ENCODE results near the genes SGO2, CASP8 and FLACC1.

DNA sequence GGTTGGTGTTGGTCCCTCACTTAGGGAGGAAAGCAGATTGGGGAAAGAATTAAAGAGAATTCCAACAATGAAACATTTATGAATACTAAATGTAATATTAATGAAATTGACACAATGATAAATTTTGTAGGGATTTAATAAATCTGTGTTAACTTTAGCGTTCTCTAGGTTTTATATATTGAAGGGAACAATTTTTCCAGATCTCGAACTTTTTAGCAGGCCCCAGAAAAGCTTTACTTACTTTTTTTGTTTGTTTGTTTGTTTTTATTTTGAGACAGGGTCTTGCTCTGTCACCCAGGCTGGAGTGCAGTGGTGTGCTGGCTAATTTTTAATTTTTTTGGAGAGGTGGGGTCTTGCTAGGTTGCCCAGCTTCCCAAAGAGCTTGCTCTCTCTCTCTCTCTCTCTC lies 31.4 kb upstream of the SATB2 start:
- PRO-cap, result no peak
- RAMPAGE, long total RNA, 4 experiments, result no peak in any of the 4 experiments

DNA sequence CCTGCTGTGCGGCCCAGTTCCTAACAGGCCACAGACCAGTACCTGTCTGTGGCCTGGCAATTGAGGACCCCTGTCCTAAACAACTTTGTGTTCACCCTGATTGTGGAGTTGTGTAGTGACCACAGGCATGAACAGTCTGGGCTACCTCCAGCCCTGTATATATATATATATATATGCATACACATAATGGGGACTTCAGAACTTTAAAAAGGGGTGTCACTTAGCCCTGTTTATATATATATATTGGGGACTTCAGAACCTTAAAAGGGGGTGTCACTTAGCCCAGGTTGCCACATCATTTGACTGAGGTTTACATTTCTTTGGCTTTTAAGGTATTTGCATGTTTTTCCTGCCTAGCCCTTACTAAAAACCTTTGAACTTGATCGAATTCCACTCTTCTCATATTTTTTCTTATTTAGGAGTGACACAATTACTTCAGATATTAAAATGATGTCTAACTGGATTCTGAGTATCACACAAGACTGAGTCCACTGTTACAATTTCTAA lies 64.8 kb downstream of the FTCDNL1 start:
- PRO-cap, result no peak
- RAMPAGE, long total RNA, 4 experiments, result no peak in any of the 4 experiments

GRCh38 chr2:199988225-199988724 lies 32.9 kb downstream of the MAIP1 start:
- PRO-cap, result unidirectional peak, minus-strand start at chr2:199988392
- RAMPAGE, long total RNA, 4 experiments, result no peak in any of the 4 experiments

DNA sequence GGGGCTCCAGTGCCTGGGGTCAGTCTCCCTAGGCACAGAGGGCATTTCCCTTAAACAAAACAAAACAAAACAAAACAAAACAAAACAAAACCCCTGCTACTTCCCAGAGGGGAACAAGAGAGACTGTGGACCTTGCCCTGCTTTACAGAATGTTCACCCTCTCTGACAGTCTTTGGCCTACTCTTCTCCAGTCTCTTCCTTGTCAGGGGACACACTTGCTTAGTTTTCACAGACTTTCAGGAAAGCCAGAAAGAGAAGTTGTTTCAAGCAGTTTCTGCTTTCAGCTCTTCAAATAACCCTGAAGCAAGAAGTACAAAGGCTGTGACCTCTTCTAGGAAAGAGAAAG lies 143.1 kb upstream of the SPATS2L start:
- PRO-cap, result no peak
- RAMPAGE, long total RNA, 4 experiments, result no peak in any of the 4 experiments

- PRO-cap, result bidirectional peak, plus-strand start at chr2:200303214, minus-strand start at chr2:200303046
- RAMPAGE, long total RNA, 4 experiments, result no peak in any of the 4 experiments
Measured at GRCh38 chr2:200302834-200303362, 3.6 kb upstream of the SPATS2L start.

GRCh38 chr2:200525707-200526990 lies at the start of gene SGO2:
TSS of gene SGO2 (plus strand) at chr2:200526207.
- PRO-cap, result bidirectional peak, plus-strand start at chr2:200526134, minus-strand start at chr2:200526026
- RAMPAGE, long total RNA, 4 experiments, result start-site peak on the plus strand in 4 of 4 experiments, at chr2:200526125-200526210 at its widest, 13 to 91 reads per replicate

- PRO-cap, result no peak
- RAMPAGE, long total RNA, 4 experiments, result no peak in any of the 4 experiments
Measured at GRCh38 chr2:200612272-200612797, 26.5 kb downstream of the AOX1 start.

- PRO-cap, result no peak
- RAMPAGE, long total RNA, 4 experiments, result no peak in any of the 4 experiments
Measured at GRCh38 chr2:200616267-200616659, 30.4 kb downstream of the AOX1 start.

DNA sequence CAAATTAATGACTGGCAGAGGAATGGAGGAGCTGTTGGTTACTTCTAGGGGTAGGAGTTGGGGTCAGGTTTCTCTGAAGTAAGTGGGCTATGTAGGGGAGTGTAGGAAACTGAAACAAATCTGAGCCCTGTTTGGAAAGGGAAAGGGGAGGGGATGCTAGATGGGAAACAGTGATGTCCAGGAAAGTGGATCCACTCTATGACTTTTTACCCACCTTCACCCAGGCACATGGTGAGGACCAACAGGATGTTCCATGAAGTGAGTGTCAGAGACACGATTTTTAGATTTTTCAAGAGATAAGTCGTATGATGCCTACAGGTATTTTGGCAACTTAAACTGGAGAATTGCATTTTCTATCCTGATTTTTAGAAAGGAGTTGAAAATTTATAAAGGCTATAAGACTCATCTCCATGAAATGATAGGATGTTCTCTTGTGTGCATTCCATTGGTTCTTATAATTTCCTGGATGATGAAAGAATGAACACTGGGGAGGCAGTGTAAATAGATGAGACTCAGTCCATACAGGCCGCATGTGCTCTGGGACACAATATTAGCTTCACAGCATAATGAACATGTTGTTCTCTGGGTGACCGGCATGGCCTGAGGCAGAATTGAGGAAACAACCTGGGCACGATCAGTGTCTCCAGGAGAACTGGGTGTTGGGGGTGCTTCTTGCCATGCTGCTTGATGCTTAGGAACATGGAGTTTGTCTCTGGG lies 38.7 kb downstream of the AOX1 start:
- PRO-cap, result no peak
- RAMPAGE, long total RNA, 4 experiments, result no peak in any of the 4 experiments

GRCh38 chr2:200795163-200795619 lies 16.5 kb upstream of the BZW1 start:
- PRO-cap, result no peak
- RAMPAGE, long total RNA, 4 experiments, result no peak in any of the 4 experiments

GRCh38 chr2:200815295-200815697 lies 3.6 kb downstream of the BZW1 start:
- PRO-cap, result no peak
- RAMPAGE, long total RNA, 4 experiments, result no peak in any of the 4 experiments

DNA sequence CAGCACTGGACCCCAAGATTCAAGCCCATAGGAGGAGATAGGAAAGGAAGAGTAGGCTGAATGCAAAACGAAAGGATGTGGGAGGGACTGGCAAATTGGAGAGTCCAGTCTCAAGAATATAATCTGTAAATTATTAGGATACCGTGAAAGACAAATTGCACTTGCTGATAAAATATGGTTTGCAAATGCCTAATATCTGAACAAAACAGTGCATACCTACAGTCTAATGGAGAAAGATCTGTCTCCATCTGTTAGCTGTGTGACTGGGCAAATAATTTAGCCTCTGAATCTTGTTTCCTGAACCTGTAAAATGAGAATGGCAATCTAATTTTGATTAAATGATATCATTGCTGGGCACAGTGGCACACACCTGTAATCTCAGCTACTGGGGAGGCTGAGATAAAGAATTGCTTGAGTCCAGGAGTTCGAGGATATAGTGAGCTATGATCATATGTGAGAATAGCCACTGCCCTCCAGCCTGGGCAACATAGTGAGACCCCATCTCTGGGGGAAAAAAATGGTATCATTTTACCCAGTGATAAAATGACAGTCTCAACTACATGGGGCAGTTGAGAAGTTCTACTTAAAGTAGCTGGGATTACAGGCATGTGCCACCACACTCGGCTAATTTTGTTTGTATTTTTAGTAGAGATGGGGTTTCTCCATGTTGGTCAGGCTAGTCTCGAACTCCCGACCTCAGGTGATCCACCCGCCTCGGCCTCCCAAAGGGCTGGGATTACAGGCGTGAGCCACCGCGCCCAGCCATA lies 16.8 kb downstream of the BZW1 start:
- PRO-cap, result no peak
- RAMPAGE, long total RNA, 4 experiments, result no peak in any of the 4 experiments

GRCh38 chr2:200968072-200968892 lies 4.8 kb upstream of the ORC2 start:
- PRO-cap, result no peak
- RAMPAGE, long total RNA, 4 experiments, result no peak in any of the 4 experiments

DNA sequence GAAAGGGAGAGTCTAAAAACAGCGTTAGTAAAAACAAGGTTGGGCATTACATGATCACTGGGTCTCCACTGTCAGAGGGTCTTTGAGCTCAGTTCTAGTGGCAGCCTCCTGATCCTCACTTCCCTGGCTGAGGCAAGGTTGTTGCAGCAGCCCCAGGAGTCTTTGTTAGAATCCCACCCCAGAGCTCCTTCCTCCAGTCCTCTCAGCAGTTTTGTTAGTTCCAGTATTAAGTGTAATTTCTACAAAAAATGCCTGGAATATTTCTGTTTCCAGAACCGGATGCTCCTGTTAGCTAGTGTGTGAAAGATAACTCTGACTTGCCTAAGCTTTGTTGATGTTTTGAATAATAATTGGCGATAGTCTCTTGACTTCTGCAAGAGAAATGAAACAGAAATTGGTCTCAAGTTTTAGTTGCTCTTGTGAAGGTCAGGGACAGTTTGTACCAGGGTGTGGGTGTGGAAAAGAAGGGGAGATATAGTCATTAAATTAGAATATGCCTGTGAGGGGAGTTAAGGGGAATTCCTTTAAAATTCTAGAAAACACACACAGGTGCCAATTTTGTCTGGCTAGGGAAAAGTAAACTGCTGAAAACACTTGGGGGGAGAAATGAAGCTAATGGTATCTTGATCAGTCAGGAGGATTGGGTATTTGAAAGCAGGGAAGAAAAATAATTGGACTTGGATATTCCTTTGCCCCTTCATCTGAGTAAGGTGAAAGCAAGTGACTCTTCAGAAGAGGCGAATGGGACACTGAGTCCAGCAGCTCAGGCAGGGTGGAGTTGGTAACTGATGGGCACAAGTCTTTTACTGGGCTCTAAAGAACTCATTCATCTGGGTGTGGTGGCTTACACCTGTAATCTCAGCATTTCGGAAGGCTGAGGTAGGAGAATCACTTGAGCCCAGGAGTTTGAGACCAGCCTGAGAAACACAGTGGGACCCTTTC lies 10.9 kb downstream of the CFLAR start:
- PRO-cap, result bidirectional peak, plus-strand start at position 410 of the sequence, minus-strand start at position 213 of the sequence
- RAMPAGE, long total RNA, 4 experiments, result no peak in any of the 4 experiments

DNA sequence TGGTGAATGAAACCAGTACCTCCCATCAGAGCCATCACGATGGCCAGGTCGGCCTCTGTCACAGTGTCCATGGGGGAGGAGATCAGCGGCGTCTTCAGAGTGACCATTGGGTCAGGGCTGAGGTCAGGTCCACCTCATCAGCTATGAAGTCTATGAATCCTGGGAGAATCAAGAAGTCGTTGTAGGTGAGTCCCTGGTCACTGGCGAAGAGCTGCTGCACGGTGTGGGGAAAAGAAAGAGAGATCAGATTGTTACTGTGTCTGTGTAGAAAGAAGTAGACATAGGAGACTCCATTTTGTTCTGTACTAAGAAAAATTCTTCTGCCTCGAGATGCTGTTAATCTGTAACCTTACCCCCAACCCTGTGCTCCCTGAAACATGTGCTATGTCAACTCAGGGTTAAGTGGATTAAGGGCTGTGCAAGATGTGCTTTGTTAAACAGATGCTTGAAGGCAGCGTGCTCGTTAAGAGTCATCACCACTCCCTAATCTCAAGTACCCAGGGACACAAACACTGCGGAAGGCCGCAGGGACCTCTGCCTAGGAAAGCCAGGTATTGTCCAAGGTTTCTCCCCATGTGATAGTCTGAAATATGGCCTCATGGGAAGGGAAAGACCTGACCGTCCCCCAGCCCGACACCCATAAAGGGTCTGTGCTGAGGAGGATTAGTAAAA lies 23.0 kb downstream of the CFLAR start:
- PRO-cap, result no peak
- RAMPAGE, long total RNA, 4 experiments, result no peak in any of the 4 experiments

- PRO-cap, result no peak
- RAMPAGE, long total RNA, 4 experiments, result no peak in any of the 4 experiments
Measured at GRCh38 chr2:201140003-201140609, 24.1 kb downstream of the CFLAR start.

DNA sequence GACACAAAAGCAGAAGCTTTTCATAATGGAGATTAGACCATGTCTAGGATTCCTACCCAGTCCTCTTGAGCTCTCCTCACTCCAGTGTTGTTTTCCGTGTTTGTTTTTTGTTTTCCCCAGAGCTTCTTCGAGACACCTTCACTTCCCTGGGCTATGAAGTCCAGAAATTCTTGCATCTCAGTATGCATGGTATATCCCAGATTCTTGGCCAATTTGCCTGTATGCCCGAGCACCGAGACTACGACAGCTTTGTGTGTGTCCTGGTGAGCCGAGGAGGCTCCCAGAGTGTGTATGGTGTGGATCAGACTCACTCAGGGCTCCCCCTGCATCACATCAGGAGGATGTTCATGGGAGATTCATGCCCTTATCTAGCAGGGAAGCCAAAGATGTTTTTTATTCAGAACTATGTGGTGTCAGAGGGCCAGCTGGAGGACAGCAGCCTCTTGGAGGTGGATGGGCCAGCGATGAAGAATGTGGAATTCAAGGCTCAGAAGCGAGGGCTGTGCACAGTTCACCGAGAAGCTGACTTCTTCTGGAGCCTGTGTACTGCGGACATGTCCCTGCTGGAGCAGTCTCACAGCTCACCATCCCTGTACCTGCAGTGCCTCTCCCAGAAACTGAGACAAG lies 22.5 kb upstream of the CASP10 start:
- PRO-cap, result no peak
- RAMPAGE, long total RNA, 4 experiments, result no peak in any of the 4 experiments

DNA sequence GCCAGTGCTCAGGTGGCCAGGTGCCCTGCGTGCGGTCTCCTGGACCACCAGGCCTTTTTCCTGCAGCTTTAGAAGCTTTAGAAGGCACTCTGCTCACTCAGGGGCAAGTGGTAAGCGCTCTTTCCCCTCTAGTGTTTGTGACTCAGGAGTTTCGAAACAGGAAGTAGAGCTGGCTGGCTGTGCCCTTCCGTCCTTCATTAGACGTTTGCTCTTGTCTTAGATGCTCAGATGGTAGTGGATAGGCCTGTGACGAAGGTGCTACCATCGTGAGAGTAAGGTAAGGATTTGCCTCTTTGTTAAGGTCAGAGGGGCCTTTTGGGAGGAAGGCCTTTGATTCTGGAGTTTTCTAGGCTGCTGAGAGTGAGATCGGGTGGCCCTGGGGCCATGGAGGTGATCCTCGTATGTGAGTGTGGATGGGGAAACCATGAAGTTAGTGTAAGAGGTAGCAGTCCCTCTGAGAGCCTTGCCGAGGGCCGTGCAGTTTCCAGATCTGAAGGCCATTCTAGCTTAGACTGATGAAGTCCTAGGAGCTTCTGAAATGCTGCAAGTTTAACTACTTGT lies at the start of gene CASP8:
Gene CASP8 (plus strand): TSS at position 200 of the 561 bp plus-strand sequence.
- PRO-cap, result bidirectional peak, plus-strand start at position 227 of the sequence, minus-strand start at position 137 of the sequence
- RAMPAGE, long total RNA, 4 experiments, result start-site peak on the plus strand in 1 of 4 experiments, centred at position 205 of the sequence, 7 reads per replicate

GRCh38 chr2:201357073-201357737 lies at the start of gene FLACC1:
TSS of gene FLACC1 (minus strand) at chr2:201357345.
- PRO-cap, result no peak
- RAMPAGE, long total RNA, 4 experiments, result no peak in any of the 4 experiments

DNA sequence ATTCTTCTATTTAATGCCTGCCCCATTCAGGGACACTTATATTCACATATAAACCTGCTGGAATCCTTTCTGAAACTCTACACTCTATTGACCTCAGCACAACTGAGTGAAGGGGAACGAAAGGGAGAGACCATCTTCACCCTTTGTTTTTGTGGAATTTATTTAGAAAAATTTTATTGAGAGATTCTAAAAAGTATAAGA lies 21.4 kb upstream of the FLACC1 start:
- PRO-cap, result no peak
- RAMPAGE, long total RNA, 4 experiments, result no peak in any of the 4 experiments